Occipital lobe (tissue), 2 donors: ENCODE measurements around a stretch of chr9.

DNA sequence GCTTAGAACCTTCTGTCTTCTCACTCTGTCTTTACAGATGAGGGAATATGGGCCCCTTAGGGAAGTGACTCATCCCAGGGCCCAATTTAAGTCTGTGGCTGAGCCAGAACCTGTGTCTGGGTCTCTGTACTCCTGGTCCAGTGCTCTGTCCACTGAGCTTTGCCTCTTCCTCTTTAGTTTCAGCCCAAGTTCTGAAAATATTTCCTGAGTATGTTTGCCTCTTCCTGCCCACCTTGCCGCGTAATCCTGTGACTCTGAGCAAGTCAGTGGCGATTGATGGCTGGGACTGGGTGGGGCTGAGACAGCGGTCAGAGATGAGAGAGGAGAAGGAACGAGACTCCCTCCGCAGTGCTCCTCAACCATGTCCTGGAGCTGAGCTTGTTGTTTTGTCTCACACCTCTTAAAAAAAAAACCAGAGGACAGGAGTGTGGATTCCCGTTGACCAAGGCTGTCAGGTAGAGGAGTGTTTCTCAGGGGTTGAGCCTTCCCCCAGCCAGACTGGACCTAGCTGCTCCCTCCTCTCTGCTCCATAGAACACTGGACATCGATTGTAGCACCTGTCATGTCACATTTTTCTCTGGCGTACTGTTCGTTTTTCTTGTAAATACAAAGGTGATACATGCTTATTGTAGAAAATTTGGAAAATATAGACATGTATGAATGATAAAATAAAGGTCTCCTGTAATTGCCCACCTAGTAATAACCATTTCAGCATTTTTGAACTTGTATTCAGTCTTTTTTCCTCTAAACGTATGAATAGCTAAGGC, 7.6 kb downstream of the IER5L start:
- RAMPAGE, long total RNA = no peak

DNA sequence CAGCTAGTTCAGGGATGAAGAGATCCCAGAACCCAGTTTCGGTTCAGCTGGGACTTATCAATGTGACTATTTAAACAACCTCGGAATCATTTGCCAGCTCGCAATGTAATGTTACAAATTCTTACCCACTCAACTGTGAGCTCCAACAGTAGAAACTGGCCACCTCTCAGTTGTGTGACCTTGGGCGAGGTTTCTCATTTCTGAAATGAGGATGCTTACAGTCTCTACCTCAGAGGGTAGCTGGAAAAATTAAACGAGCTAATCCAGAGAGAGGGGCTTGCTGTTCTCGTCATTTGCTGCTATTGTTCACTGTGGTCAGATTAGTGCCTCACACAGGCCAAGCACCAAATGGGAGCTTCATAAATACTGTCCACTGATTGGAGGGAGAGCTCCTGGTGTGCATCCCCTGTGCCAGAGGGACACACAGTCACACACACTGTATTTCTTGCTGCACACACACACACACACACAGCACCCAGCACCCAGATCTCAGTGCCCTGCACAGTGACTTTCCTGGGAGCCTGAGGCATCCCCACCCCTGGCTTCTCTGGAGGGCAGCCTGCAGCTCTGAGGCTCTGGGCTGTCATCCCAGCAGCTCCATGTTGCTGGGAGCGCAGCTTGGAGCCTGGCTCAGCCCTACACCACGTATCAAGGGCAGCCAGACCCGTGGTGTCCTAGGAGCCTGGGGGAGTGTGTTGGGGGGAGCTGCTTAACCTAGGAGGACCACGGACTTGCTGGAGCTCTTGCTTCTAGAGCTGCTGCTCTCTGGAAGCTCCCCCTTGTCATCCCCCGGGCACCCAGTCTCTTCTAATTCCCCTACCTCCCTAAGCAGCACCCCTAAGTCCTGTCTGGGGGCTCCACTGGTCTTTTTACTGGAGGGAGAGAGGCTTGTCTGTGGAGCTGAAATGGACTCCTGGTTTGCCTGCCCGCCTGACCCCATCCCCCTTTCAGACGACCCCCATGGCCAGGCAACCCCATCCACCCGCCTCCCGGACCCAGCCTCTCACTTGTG, 5.4 kb downstream of the IER5L start:
- RAMPAGE, long total RNA = no peak

GRCh38 chr9:129278352-129279124, 100.5 kb upstream of the IER5L start:
- RAMPAGE, long total RNA = no peak

GRCh38 chr9:129351004-129351706, 173.1 kb upstream of the IER5L start:
- RAMPAGE, long total RNA = no peak

DNA sequence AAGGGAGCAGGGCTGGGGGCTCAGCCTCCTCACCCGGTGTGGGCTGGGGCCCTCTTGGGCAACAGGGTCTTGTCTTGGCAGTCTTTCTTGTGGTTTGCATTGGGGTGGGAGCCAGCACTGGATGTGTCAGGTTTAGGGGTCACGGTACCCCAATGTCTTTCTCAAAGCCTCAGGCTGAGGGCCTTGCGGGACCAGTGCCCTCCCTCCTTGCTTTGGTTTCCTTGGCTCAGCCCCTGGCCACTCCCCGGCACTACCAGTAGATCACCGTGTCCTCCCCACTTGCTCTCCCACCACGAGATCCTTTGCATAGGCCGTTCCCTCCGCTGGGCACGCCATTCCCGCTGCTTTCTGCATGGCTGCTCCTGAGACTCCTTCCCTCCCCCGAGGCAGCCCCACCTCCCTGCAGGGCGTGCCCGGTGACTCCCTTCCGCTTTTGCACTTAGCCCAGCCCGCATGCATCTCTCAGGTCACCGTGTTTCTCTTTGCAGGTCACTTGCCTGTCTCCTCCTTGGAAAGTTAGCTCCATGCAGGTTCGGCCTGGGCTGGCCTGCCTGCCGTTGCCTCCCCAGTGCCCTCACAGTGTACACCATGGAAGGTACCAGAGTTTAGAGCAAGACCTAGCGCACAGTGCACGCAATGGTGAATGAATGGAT, 214.6 kb downstream of the C9orf50 start:
- RAMPAGE, long total RNA = no peak

DNA sequence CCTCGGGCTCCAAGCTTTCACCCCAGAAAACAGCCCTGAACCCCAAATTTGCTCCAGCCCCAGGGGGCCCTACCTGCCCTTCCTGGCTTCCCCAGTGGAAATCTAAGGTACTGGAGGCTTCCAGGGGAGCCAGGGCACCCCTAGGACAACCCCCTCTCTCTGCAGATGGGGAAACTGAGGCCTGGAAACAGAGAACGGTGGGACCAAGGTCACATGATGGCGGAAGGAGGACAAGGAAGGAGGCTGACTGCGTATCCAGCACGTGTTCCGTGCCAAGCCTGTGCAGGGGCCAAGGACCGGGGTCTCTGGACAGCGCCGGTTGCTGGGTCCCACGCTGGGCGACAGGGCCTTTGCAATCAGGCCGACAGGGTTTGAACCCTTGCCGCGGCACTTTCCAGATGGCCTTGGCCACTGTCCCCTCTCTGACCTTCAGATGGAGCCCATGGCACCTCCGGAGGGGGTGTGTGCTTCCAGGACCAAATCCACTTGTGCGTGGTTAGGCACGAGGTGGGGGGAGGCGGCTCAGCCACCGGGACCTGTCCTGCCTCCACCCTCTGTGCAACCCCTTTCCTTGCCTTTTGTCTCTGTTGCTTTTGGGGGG, 183.1 kb downstream of the C9orf50 start:
- RAMPAGE, long total RNA = no peak

DNA sequence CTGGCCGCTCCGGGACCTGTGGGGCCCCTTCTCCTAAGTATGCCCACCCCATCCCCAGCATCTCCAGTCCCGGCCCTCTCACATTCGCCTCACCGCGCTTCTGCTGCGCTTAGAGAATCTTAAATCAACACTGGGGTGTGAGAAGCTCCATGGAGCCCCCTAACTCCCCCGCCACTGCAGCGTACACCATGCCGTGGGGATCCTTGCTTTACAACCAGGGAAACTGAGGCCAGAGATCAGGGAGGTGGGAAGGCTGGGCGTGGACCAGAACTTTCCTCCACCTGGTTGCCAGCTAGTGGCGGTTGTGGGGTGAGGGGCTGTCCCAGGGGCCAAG, 161.3 kb downstream of the C9orf50 start:
- RAMPAGE, long total RNA = no peak

- RAMPAGE, long total RNA = no peak
These were observed 141.7 kb downstream of the C9orf50 start for GRCh38 chr9:129478980-129479783.

DNA sequence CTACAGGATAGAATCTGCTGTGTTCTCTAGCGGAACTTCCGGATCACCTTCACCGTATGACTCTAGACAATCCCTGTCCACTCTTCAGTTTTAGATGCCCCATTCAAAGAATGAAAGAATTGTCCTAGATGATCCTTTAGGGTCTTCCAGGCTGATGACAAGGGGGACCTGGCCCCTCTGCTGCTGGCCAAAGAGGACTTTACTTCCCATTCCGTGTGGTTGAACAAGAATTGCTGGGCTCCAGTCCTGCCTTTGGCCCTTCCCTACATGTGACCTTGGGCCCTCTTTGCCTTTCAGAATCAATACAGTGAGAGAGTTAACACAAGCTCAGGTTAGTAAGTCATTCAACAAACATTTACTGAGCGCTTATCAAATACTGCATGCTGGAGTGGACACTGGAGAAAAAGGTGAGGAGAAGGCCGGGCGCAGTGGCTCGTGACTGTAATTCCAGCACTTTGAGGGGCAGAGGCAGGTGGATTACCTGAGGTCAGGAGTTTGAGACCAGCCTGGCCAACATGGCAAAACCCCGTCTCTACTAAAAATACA, 113.1 kb downstream of the C9orf50 start:
- RAMPAGE, long total RNA = no peak

- RAMPAGE, long total RNA = no peak
These were observed 65.2 kb downstream of the C9orf50 start for GRCh38 chr9:129555615-129556215.

GRCh38 chr9:129609841-129610264, 11.0 kb downstream of the C9orf50 start:
- RAMPAGE, long total RNA = no peak

GRCh38 chr9:129627535-129628624, 1.9 kb downstream of the NTMT1 start:
- RAMPAGE, long total RNA = no peak

- RAMPAGE, long total RNA = no peak
These were observed 3.3 kb downstream of the ASB6 start for GRCh38 chr9:129638453-129639209.

DNA sequence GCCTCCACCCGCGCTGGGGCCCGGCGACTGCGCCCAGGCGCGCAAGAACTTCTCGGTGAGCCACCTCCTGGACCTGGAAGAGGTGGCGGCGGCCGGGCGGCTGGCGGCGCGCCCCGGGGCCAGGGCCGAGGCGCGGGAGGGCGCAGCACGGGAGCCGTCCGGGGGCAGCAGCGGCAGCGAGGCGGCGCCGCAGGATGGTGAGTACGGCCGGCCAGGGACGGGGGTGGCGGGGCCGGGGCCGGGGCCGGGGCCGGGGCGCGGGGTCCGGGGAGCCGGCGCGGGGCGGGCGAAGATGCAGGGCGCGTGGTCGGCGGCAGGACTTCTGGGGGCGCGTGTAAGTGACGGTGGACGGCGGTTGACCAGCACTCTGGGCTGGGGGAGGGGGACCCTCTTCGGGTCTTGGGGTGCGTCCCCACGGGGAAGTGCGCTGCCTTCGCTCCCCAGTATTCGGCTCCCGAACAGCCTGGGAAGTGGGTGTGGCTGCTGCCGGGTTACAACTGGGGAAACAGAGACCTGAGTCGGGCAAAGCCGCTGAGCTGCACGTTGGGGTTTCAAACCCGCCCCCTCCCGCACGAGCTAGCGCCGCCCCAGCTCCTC, 581 bp downstream of the PRRX2 start:
- RAMPAGE, long total RNA = no peak

DNA sequence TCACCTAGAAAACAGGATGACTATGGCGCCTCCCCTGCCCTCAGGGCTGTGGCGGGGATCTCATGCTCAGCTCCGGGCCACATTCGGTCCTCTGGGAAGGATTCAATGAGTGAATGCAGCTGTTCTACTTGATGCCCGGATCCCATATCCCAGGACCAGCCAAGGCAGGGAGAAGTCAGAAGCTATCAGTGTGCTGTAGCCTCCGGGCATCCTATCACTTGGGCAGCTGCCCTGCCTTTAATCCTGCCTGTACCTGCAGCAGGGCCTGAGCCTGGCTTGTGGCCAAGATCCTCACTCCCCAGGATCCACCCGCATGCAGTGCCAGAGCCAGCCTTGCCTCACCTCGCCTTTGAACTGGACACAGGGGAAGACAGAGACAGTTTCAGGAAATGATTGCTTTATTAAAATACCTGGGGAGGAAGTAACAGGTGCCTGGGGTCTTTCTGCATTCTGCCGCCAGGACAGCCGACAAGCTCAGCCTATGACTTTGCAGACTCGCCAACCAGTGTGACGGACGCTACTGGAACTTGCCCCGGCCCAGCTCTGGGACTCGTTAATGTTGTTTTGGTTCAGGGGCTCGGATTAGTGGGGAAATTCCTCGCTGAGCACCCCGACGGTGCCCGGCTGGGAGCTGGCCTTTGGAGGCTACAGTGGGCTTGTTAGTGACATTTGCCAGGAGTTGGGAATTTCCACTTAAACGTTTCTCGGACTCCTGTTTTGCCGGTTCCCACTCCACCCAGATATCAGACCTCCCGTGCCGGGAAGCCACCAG, 868 bp downstream of the PTGES start:
- RAMPAGE, long total RNA = no peak

- RAMPAGE, long total RNA = no peak
These were observed 8.1 kb downstream of the TOR1B start for GRCh38 chr9:129810981-129811601.

- RAMPAGE, long total RNA = no peak
These were observed 43.9 kb downstream of the USP20 start for GRCh38 chr9:129879070-129879608.

- RAMPAGE, long total RNA = no peak
These were observed 53.4 kb downstream of the USP20 start for GRCh38 chr9:129888333-129889466.

- RAMPAGE, long total RNA = no peak
These were observed 55.1 kb downstream of the USP20 start for GRCh38 chr9:129890025-129891110.

GRCh38 chr9:129895255-129896020, 60.2 kb downstream of the USP20 start:
- RAMPAGE, long total RNA = no peak